Sigmoid colon (tissue), 4 donors: ENCODE measurements around a stretch of chr7.

DNA sequence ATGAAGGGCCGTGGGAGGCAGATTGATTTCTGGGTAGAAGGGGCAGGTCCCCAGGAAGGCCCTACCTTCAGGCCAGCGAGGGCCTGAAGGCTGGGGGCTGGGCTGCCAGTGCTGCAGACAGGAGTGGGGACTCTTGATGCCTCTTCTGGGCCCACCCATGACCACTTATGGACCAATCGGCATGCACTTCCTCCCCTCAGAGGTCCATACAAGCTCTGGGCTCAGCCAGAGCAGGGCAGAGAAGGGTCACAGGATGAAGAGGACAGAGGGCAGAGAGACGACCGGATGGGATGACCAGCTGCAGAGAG lies 120.1 kb downstream of the DYNC2I1 start:
- PRO-cap, result no peak
- RAMPAGE, long total RNA, 4 experiments, result no peak in any of the 4 experiments

DNA sequence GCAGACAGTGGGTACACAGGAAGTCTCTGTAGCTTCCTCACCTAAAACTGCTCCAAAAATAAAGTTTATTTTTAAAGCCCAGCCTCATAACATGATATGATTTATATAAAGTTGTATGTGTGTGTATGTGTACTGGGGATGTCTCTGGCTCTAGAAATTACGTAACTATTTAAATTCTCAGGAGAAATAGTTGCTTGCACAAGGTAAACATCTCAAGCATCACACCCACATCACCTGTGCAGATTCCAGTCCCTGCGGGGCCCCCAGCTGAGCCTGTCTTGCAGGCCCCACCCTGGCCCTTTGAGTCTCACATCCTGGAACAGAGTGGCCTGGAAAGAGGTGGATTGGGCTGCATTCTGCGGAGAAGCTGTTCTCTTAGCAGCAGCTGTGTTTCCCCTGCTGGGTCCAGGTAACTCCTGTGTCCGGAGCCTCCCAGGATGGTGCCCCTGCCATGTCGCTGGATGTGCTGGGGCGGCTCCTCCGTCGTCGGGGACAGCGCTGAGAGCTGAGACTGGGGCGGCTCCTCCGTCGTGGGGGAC lies 135.8 kb downstream of the DYNC2I1 start:
- PRO-cap, result no peak
- RAMPAGE, long total RNA, 4 experiments, result no peak in any of the 4 experiments

DNA sequence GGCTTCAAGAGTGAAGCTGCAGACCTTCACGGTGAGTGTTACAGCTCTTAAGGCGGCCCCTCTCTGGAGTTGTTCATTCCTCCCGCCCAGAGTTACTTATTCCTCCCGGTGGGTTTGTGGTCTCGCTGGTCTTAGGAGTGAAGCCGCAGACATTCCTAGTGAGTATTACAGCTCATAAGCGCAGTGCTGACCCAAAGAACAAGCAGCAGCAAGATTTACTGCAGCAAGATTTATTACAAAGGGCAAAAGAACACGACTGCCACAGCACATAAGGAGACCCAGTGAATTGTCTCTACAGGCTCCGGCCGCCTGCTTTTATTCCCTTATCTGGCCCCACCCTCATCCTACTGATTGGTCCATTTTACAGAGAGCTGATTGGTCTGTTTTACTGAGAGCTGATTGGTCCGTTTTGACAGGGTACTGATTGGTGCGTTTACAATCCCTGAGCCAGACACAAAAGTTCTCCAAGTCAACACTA lies 82.2 kb downstream of the VIPR2 start:
- PRO-cap, result no peak
- RAMPAGE, long total RNA, 4 experiments, result no peak in any of the 4 experiments

DNA sequence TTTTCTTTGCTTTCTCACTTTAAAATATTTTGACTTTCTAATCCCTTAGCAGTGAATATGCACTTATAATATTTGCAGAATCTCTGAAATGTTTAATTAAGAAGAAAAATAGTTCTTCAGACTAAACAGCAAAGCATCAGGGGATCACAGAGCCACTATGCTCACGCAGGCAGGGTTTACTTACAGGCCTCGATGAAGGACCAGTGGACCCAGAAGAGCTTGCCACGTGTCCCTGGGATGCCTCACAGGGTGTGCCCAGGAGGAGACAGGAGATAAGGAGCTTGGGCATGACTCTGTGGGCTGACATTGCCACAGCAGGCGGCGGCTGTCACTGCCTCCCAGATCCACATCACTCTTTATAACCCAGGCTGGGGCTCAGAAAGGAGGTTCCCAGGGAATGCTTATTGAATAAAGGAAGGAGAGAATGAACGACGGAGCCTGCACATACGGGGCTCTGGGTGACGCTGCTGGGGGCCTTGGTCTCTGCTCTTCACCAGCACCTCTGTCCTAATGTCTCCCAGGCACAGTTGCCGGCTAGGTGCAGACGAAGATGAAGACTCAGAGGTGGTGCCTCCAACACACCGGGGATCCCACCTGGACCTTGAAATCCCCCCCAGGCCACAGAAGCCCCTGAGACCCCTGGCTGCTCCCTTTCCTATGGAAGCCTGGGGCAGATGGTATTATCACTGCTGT lies 45.4 kb downstream of the VIPR2 start:
- PRO-cap, result no peak
- RAMPAGE, long total RNA, 4 experiments, result no peak in any of the 4 experiments

DNA sequence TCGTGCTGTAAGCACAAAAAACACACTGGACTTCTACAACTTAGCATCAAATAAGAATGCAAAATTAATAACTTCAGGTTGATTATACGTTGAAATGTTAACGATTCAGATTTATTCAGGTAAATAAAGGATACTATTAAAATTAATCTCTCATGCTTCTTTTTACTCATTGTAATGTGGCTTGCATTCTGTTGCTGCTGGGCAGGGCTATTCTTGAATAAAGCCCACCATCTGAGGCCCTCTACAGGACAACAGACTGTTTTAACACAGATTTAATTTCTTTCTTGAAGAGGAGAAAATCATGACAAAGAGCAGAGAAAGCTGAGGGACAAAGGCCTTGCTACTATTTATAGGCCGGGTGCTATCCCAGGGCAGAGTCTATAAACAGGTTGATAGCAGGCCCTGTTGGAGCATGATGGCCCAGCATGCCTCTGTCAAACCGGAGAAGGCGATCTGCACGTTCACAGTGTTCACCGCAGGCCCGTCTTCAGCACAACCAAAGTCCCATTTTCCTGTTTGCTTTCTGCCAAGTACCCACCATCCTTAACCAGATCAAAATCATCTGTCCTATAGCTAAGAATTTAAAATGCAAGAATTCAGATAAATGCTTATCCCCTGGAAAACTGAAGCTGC lies 3.0 kb downstream of the VIPR2 start:
- PRO-cap, result no peak
- RAMPAGE, long total RNA, 4 experiments, result no peak in any of the 4 experiments